Hepatocyte (in vitro differentiated cells and primary cell): ENCODE measurements around a stretch of chr1.

- RAMPAGE, long total RNA: no peak
- RRBS: no CpG with 5 or more reads among the region's 2 CpGs
These were observed 88.2 kb downstream of the SDCCAG8 start for GRCh38 chr1:243344020-243344375.

GRCh38 chr1:243454622-243454967 lies 198.8 kb downstream of the SDCCAG8 start:
- RAMPAGE, long total RNA: no peak
- RRBS: no CpG with 5 or more reads among the region's 6 CpGs

DNA sequence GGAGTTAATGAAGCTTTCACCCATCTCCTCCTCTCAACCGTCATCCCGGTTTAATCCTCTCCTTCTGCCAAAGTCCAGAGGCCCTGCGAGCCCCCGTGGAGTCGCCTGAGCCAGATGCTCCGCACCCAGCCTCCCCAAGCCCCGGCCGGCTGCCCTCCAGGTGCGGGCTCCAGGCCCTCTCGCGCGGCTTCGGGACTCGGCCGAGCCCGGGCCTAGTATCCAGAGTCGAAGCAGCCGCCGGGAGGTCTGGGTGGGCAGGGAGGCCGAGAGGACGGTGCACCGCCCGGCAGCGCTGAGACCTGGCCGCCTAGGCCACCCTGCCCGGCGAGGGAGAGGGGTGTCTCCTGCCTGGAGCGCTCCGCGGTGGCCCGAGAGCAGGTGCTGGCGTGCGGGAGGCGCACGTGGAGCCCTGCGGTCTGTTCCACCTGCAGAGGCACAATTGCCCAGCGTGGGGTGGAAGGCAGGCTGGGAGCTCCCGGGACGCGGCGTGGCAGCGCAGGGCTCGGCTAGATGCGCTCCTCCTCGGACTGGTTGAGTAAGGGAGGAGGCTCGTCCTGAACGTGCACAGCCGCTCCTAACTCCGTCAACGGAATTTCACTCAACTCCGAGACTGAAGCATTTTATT lies 218.5 kb downstream of the SDCCAG8 start:
- RAMPAGE, long total RNA: no peak
- RRBS: 93% methylated on average over 17 of the region's 51 CpGs

GRCh38 chr1:243483021-243483930 lies 227.4 kb downstream of the SDCCAG8 start:
- RAMPAGE, long total RNA: no peak
- RRBS: 17% methylated on average over 14 of the region's 66 CpGs

DNA sequence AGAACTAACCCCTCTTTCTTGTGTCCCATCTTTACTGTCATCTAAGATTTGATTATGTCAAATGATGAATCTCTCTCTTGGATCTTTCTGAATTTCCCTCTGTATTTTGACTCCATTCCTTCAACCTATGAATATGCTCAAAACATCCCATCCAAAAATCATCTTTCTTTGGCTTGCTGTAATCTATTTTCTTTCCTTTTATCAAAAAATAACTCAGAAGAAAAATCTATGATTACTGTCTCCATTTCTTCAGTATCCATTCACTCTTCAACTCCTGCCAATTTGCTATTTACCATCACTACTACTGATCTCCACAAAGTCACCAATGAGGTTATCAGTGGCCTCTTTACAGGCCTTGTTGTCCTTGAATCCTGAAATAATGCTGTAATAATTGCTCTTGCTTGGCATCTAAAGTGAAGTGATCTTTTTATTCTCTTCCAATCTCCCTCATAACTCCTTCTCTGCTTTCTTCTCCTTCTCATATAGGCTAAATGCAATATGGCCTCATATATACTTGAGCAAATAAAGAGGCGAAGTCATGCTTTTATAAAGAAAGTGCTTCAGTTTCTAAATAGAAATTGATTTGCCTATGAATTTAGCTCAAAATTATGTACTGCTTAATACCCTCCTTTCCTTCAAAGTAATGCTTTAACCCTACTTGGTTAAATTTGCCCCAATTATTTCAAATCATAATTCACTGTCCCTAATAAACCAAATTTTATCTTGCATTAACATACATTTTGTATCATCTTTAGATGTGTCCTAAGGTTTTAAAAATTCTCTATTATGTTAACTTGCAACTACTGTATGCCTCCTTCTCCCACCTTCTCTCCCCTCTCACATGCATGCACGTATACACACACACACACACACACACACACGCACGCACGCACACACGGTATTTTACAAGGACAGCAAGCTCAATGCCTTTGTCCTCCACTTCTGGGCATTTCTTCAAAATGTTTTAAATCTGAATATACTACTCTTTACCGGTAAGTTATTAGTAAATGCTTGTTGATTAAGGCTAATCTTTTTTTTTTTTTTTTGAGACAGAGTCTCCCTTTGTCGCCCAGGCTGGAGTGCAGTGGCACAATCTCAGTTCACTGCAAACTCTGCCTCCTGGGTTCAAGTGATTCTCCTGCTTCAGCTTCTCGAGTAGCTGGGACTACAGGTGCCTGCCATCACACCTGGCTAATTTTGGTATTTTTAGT lies 100.1 kb downstream of the AKT3 start:
- RAMPAGE, long total RNA: no peak
- RRBS: no CpG with 5 or more reads among the region's 9 CpGs

- RAMPAGE, long total RNA: no peak
- RRBS: no CpG with 5 or more reads among the region's 2 CpGs
These were observed 77.0 kb upstream of the AKT3 start for GRCh38 chr1:243927096-243927361.

DNA sequence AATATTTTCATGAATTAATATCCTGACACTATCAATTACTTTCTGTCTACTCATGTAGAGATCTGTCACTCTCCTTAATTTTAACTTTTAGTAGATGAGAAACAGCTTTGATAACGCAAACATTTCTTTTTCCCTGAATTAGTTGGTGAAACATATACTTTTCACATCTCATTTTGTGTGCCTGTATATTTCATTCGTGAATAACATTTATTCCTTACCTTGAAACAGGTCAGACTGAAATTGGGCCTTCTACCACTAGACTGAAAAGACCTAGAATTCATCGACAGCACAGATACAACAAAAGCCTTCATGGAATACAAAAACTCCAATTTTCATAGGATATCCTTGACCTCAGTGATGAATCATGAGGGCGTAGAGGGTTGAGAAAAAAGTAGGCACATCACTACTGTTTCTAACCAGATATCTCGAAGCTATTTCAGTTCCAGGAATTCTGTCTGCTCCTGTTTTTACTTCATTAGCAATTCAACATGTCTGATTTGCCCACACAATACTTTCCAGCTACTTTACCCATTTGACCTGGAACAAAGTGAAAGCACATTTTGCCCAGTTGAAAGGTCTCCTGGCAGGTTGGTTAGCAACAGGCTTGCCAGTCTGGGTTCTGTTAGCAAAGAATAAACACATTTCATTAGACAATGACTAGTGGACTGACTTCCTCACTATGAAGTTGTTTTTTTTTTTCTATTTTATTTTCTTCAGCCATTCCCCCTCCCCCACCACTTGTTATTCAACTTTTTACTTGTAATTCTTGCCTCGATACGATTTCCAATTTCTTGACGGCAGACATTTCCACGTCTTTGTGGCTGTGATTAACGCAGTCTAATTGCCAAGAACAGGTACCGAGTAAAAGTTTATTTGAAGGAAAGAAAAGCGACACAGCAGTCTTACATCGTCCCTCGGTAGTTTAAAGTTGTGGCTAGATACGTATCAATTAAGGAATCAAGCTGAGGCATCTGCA lies 4.1 kb upstream of the ZBTB18 start:
- RAMPAGE, long total RNA: no peak
- RRBS: no CpG with 5 or more reads among the region's 15 CpGs

- RAMPAGE, long total RNA: no peak
- RRBS: no CpG with 5 or more reads among the region's 1 CpG
These were observed 4.5 kb downstream of the ZBTB18 start for GRCh38 chr1:244055501-244056037.

GRCh38 chr1:244075231-244076043 lies 24.4 kb downstream of the ZBTB18 start:
- RAMPAGE, long total RNA: no peak
- RRBS: no CpG with 5 or more reads among the region's 15 CpGs

- RAMPAGE, long total RNA: no peak
- RRBS: no CpG with 5 or more reads among the region's 4 CpGs
These were observed 691 bp upstream of the DESI2 start for GRCh38 chr1:244652315-244652554.

DNA sequence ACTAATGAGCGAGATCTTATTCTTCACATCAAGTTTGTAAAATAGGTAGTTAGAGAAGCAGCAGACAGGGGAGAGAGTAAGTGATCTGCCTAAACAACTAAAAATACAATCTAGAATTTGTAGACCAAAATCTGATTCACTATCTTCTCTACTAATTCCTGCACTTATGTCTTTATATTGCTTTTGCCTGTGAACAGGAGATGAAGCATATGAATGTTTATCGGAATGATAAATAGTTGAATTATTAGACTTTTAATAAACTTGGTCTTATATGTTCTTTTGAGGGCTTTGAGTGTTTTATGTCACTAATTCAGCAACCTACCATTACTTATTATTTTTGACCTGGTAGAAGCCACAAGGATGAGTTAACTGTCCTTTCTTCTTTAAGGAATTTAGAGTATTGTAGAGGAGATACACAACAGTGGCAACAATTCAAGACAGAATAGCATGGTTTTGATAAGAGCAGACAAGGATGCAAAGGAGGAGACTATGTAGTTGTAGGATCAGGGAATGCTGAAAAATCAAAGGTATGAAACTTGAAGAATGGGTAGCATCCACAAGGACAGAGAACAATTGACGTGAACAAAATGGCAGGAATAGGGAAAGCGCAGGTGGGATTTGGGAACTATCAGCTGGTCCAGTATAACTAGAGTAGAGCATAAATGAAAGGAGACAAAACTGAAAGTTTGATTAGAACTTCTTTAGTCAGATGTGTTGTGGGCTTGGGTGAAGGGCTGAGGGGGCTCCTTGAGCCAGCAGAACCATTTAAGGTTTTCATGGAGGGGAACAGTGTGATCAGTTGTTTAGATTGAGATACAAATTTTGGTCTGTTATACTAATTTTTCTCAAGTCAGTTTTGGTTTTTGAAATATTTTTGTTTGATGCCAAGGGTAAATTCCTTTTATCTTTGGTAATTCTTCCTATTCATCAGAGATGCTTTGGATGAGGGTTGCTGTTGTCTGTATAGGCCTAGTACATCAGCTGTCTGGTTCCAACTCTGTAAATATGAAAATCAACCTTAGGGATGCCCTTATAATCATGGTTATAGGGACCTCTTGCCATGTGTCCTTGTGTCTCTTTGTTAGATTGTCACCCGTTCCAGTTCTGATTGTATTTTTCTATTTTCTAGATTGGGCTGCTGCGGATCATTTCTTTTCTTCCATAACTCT lies 2.6 kb downstream of the DESI2 start:
- RAMPAGE, long total RNA: no peak
- RRBS: no CpG with 5 or more reads among the region's 6 CpGs

GRCh38 chr1:244729862-244730307 lies 930 bp downstream of the ENSG00000284188 start:
- RAMPAGE, long total RNA: no peak
- RRBS: no CpG with 5 or more reads among the region's 26 CpGs

DNA sequence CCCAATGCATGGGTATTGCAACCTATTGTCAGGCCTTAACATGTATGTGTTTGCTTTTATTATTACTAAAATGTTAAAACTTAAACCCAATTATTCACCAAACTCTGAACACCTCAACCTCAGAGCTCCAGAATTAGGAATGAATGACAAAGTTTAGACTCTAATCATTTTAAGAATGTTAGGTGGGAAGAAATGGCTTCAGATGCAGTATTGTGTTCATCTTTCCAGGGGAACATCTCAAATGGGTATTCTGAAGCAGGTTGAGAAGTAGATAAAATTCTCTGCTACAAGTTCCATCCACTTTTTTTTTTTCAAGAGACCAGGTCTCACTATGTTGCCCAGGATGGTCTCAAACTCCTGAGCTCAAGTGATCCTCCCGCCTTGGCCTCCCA lies 13.7 kb downstream of the HNRNPU start:
- RAMPAGE, long total RNA: no peak
- RRBS: no CpG with 5 or more reads among the region's 1 CpG

- RAMPAGE, long total RNA: no peak
- RRBS: no CpG with 5 or more reads among the region's 2 CpGs
These were observed 11.2 kb downstream of the HNRNPU start for GRCh38 chr1:244853150-244853567.

GRCh38 chr1:244859171-244859613 lies 5.2 kb downstream of the HNRNPU start:
- RAMPAGE, long total RNA: no peak
- RRBS: no CpG with 5 or more reads among the region's 4 CpGs

DNA sequence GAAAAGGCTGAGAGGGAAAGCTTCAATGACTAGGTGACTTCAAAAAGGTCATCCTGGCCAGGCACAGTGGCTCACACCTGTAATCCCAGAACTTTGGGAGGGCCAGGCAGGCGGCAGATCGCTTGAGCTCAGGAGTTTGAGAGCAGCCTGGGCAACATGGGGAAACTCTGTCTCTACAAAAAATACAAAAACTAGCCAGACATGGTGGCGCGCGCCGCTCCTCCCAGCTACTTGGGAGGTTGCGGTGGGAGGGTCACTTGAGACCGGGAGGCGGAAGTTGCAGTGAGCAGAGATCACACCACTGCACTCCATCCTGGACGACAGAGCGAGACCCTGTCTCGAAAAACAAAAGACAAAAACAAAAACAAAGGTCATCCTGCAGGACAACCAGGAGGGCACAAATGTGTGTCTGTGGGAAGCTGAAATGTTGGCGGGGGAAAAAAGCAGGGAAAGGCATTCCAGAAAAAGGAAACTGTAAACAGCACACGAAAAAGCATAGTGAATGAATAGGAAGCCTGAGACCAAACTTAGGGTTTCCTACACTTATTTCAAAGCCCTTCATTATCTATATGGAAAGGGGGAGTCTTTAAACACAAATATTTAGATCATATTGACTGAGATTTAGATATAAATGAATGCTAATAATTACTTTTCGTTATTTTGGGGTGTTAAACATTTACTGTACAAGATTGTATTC lies 988 bp upstream of the EFCAB2 start:
- RAMPAGE, long total RNA: no peak
- RRBS: no CpG with 5 or more reads among the region's 15 CpGs

GRCh38 chr1:244969237-244969569 lies 279 bp upstream of the EFCAB2 start:
- RAMPAGE, long total RNA: no peak
- RRBS: no CpG with 5 or more reads among the region's 6 CpGs

GRCh38 chr1:244971226-244972036 lies 1.9 kb downstream of the EFCAB2 start:
- RAMPAGE, long total RNA: no peak
- RRBS: no CpG with 5 or more reads among the region's 28 CpGs

DNA sequence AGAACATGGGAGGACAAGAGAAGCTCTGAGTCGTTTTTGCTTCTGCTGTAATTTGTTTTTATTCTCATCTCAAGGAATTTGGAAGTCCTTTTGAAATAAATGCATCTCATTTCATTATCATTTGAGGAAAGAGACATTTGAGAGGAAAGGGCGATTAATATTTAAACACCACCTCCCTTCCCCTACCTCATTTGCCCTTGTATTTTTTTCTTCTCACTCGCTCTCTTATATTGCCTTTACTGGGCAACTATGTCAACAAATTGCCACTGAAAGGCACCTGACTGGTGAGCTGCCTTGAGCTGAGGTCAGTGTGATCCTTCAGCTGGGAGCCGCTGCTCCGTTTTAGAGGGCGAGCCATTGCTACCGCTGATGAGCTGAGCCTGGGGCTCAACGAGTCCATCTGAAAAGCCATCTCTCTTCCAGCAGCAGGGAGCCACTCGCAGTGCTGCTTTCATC lies 77.2 kb downstream of the EFCAB2 start:
- RAMPAGE, long total RNA: no peak
- RRBS: no CpG with 5 or more reads among the region's 9 CpGs

- RAMPAGE, long total RNA: no peak
- RRBS: no CpG with 5 or more reads among the region's 7 CpGs
These were observed 57.2 kb upstream of the KIF26B start for GRCh38 chr1:245097424-245098151.